Mesenchymal stem cell of adipose (primary cell): Measurements from ENCODE around the genes ENSG00000283205, CKS2, SEMA4D and DIRAS2.

- CAGE, long polyA plus RNA = no peak
These were observed 16.5 kb upstream of the ENSG00000283205 start for GRCh38 chr9:87939467-87939906.

DNA sequence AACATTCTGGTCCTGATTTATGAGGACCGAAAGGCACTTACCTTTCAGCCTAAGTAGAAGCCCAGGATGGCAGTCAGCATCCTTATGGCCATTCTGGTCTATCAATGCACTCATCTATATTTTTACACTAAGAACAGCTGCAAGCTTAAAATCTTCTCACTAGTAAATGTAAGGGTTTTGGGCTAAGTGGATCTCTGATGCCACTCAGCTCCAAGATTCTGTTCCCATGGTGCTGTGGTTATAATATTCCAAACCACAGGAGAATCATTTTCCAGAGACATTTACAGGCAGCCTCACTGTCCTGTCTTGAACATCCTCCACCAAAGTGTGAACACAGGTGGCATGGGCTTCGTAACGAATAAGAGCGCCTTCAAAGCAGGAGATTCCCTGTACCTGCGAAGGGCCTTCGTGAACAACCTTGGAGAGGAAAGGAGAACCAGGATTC, at the start of gene ENSG00000283205:
Gene ENSG00000283205 (plus strand): TSS at position 290 of the 445 bp plus-strand sequence.
- CAGE, long polyA plus RNA = no peak

GRCh38 chr9:88923536-88923811, 67.8 kb upstream of the S1PR3 start:
- CAGE, long polyA plus RNA = no peak

DNA sequence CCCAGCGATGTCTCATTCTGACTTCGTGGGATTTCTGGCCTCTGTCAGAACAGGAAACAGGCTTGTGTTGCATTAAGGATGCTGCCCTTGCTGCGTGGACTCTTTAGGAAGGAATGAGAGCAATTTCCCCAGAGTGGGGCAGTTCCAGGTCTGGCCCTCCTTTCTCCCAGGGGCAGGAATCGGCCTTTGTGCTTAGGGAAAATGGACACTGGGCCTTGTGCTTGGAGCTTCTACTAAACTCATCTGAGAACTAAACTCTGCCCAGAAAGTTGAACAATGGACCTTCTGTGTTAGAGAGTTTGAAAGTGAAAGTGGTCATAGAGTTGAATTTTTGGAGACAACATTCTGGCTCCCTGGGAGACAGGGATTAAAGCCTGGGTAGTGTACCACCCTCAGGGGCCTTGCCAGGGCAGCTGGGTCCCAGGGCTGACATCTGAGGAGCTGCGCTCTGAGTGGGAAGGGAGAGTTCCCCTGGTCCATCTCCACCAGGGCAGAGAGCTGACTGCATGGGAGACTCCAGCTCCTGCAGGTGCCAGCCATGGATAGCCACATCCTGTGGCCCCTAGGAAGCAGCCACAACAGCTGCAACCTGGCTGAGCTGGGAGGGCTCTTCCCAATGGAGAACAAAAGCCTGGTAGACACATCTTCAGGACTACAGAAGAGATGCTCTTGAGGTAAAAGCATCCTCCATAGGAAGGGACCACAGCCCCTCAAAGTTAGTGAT, 37.6 kb upstream of the S1PR3 start:
- CAGE, long polyA plus RNA = no peak

DNA sequence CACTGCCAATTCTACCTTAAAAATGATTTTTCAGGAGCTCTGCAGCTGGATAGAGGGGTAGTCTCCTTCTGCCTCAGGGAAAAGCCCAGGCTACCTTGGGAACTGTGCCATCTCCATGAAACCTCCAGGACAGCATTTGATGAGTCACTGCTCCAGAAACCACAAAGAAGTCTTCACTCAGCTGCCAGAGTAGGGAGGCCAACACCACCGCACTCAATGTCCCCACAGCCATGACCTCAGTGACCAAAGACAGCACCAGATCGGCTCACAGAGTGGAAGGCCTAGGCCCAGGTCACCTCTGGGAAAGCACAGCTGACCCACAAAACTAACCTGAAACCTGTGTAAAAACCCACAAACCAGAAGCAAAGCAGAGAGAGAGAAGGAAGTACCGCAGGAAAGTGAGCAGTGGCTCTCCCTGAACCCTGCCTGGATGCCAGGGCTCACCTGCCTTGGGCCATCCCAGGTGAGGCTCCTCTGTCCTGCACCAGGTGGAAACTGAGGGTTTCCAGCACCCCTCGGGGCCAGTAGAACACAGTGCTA, 30.0 kb downstream of the S1PR3 start:
- CAGE, long polyA plus RNA = no peak

DNA sequence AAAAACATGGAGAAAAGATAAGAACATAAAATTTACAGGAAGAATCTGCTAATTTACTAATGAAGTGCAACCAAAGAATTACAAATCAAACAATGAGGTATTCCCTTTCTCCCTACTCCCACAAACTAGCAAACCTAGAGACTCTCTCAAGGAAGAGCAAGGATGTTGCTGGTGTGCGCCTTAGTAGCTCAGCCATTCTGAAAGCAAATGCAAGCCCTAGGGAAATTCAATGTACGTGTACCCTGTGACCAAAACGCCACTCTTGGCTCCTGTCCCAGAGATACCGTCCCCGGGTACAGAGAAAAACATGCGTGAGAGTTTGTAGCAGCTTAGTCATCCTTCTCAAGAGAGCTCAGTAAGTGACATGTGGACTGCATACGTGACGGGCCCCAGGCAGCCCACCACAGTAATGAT, 45.0 kb downstream of the S1PR3 start:
- CAGE, long polyA plus RNA = no peak

GRCh38 chr9:89311085-89311914, at the start of gene CKS2:
CKS2 (plus strand) TSS chr9:89311195.
- CAGE, long polyA plus RNA = no peak

DNA sequence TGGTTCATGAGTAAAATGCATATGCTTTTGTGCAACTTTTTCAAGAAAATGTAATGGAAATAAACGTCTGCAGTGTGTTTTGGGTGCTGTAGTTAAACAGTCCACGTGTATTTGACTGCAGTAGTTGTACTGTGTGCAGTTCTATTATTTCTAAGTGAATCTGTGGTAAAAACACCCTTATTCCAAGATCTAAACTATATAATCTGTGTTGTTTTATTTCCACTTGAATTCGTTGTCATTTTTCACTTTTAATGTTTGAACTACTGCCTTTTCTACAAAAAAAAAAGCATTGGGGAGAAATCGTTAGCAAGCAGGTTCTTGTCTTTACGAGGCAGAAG, 863 bp downstream of the SECISBP2 start:
- CAGE, long polyA plus RNA = no peak

- CAGE, long polyA plus RNA = no peak
These were observed 33.3 kb downstream of the SEMA4D start for GRCh38 chr9:89464430-89465198.

DNA sequence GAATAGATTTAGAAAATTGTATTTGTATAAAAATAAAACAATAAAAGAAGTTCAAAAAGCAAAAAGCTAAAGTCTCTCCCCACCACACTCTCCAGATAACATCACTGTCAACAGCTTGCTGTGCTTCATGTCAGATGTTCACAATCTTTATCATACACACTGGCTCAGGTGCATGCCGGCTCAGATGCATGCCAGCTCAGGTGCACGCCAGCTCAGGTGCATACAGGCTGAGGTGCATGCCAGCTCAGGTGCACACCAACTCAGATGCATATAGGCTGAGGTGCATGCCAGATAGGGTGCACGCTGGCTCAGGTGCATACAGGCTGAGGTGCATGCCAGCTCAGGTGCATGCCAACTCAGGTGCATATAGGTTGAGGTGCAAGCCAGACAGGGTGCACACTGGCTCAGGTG, 26.5 kb downstream of the SEMA4D start:
- CAGE, long polyA plus RNA = no peak

GRCh38 chr9:89496211-89496727, 1.6 kb downstream of the SEMA4D start:
- CAGE, long polyA plus RNA = no peak

GRCh38 chr9:89497698-89498672, at the start of gene SEMA4D:
SEMA4D (minus strand) TSS chr9:89498113.
- CAGE, long polyA plus RNA = no peak

- CAGE, long polyA plus RNA = no peak
These were observed 29.0 kb upstream of the SEMA4D start for GRCh38 chr9:89526953-89527283.

DNA sequence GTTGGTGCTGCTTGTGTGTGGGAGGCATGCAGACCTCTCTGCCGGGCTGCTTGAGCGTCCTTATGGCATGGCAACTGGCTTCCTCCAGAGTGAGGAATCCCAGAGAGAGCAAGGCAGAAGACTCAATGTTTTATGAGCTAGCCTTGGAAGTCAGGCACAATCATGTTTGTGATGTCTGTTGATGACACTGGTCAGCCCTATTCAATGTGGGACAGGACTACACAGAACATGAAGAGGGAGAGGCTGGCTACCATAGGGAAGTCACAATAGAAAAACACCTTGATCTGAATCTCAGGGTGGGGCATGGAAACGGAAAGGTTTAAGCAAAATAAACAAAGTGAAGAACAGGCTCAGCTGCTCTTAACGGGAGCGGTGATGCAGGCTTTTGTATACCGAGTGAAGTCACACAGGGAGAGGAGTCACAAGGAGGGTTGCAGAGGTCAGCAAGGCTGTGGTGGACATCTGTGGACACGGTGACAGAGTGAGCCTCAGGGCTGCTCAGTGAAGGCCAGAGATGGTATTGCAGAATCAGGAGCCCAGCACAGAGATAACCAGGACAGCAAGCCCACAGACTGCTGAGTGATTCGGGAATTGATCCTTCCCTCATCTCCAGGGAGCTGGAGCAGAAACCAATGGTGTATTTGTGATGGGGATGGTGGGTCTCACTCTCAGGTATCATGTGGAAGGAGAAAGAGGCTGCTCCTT, 30.6 kb upstream of the SEMA4D start:
- CAGE, long polyA plus RNA = no peak

GRCh38 chr9:89677440-89678230, 72.8 kb downstream of the GADD45G start:
- CAGE, long polyA plus RNA = no peak

DNA sequence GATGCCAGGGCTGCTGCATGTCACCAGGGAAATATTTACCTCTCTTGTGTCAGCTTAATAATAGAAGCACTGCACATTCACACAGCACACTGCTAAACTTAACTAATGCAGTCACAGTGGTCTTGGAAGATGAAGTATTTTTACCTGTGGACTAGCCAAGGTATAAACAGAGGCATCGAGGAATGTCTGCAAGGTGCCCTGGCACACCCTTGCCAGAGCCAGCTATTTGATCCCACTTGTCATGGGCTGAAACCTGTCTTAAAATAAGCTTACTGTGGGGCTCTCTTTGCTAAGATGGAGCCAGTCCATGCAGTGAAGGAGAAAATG, 281.7 kb downstream of the GADD45G start:
- CAGE, long polyA plus RNA = no peak

GRCh38 chr9:90064240-90064785, 459.5 kb downstream of the GADD45G start:
- CAGE, long polyA plus RNA = no peak

GRCh38 chr9:90642289-90643351, at the start of gene DIRAS2:
DIRAS2 (minus strand) TSS chr9:90642824.
- CAGE, long polyA plus RNA = no peak

- CAGE, long polyA plus RNA = no peak
These were observed 1.1 kb upstream of the SYK start for GRCh38 chr9:90800558-90800959.

GRCh38 chr9:90803800-90804319, 2.2 kb downstream of the SYK start:
- CAGE, long polyA plus RNA = no peak